Measurements from ENCODE around the gene FAM107A.

- RRBS, result 71% methylated on average over 3 of the region's 15 CpGs
These were observed 46.4 kb downstream of the DNASE1L3 start for GRCh38 chr3:58164138-58165048.

DNA sequence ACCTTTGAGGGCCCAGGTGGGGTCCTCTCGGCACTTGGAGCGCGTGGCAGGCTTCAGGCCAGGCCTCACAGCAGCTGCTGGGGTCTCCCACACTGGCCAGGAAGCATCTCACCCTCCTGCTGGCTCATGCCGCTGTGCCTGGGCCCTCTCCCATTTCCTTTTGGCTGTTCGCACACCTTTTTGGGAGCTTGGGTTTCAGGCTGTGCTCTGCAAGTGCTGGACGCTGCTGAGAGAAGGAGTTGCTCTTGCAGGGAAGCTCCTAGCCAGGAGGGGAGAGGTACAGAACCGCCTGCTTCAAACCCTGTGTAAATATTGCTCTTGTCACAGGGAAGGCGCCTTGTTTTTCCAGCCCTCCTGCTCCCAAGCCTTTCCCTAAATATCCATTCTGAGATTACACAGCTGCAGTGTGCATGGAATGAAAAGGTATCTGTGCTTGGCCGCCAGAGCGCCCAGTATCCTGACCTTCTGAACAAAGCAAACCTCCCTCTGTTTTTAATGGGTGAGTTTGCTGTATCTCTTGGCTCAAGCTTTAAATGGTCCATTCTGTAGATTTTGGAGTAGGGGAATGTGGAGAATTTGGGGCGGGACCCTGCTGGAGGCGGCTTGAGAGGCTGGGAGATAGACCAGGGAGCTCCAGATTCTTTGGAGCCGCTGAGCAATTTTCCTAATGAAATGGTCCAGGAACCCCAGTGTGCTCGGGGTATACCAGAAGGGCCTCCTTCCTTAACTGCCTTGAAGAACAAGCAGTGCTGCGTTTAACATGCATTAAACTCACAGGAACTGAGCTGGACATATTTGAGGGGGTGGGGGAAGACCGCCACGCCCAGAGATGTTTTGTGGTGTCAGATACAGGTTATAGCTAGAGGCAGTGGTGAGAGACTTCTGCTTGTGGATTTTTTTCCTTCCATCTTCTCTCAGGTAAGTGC, 45.4 kb downstream of the DNASE1L3 start:
- RRBS, result no CpG with 5 or more reads among the region's 17 CpGs

DNA sequence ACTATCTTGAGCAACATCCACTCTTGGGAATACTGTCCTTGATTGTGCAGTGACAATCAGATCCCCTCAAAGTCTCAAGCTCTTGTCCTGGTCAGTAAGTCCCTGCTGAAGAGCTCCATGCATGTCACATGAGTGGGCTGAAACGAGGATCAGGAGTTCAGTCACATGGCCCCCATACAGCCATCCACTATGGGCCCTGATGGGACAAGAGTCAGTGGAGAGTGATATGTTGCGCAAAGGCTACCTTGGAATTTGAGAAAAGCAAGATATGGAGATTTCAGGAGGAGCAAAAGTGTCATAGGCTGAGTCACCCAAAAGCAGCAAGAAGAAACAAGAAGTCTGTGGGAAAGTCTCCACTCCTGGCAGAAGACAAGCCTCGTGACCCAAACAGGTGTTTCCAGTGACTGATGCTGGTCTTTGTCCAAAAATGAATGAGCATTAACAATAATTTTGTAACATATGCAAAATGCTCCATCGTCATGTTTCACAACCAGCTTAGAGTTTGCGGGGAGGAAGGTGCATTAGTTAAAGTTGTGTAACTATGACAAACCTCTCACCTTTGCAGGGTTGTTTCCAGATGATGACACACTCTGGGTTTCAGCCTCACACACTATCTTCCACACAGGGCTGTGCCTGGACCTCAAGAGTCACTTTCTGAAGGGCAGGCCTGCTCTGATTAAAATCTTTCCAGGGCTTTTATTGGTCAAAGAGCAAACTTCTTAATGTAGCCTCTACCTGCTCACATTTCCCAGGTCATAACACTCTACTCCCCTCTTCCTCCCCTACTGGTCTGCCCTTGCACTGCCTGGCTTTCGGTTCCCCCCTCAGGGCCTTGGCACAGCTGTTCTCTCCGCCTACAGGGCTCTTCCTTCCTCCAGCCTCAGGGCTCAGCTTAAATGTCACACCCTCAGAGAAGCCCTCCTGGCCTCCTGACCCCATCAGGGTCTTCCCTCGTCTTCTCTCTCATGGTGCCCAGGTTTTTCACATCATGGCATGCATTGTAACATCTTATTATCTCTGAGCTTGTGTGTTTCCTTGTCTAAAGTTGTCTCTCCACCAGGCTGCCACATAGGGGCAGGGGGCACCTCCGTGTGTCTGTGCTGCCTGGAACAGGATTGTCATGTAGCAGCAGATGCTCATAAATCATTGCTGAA, 4.0 kb upstream of the DNASE1L3 start:
- RRBS, result no CpG with 5 or more reads among the region's 9 CpGs

DNA sequence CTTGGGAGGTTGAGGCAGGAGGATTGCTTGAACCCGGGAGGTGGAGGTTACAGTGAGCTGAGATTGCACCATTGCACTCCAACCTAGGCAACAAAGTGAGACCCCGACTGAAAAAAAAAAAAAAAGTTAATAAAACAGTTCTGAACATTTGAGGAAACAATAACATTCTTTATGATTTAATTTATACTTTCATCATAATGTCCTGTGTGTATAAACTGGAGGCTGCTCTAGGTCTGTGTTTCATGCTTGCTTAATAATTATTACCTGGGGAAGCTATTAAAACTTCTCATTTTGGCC, 28.0 kb downstream of the PXK start:
- RRBS, result no CpG with 5 or more reads among the region's 2 CpGs

DNA sequence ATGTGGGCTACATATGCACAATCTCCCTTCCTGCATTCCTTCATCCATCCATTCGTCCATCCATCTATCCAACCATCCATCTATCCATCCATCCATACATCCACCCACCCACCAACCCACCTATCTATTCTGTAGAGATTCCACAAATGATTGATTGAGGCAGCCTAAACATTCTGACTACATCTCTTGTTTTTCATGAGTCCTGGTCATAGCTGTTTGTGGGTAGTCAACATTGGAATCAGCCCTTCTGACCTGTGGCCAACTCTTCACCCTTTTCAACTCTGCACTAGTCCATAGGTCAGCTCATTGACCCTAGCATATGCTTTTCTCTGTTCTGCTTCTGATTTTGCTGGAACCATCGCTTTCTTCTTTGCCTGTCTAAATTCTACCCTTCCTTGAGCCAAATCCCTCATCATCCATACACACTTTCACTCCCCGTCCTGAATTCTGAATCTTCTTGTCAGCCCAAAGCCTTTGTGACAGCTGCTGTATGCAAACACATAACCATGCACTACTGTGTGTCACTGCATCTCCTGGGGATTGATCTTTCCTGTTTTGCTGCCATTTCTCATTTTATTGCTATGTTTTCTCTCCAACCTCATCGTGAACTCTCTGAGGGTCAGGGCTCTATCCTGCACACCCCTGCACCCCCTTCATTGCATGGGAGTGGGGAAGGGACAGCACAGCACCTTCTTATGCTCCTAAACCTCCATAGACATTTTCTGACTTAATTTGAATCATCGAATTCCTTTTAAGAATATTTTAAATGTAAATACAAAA, 16.8 kb upstream of the KCTD6 start:
- RRBS, result no CpG with 5 or more reads among the region's 5 CpGs

DNA sequence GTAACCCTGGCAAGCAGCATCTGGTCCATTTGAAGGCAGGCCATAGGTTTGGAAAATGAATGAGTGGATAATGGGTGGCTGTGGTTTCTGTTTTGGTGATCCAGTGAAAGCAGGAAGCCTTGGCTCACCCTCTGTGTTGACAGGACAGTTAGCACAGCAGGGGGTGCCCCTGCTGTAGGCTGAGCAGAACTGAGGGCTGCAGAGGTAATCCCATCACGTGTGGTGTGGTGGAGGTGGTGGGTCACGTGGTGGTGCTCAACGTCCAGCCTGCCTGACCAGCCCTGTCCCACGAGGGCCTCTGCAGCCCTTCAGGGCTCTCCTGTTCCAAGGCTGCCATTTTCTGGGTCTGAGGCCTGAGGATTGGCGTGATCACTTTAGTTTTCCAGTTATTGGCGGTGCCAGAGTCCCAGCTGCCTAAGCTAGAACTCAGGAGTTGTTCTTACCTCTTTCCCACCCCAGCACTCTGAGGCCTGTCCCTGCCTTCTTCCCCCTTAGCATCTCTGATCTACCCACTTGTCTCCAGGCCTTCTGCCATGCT, 15.9 kb downstream of the ACOX2 start:
- RRBS, result no CpG with 5 or more reads among the region's 6 CpGs

GRCh38 chr3:58577136-58578177, at the start of gene FAM107A:
Gene FAM107A (minus strand): TSS chr3:58577391.
- RRBS, result 76% methylated on average over 1 of the region's 24 CpGs

- RRBS, result no CpG with 5 or more reads among the region's 5 CpGs
These were observed 4.7 kb upstream of the FAM3D start for GRCh38 chr3:58671226-58671689.

DNA sequence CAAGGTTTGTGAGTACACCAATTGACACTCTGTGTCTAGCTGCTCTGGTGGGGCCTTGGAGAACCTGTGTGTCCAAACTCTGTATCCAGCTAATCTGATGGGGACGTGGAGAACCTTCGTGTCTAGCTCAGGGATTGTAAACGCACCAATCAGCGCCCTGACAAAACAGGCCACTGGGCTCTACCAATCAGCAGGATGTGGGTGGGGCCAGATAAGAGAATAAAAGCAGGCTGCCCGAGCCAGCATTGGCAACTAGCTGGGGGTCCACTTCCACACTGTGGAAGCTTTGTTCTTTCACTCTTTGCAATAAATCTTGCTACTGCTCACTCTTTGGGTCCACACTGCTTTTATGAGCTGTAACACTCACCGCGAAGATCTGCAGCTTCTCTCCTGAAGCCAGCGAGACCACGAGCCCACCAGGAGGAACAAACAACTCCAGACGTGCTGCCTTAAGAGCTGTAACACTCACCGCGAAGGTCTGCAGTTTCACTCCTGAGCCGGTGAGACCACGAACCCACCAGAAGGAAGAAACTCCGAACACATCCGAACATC, 1.7 kb upstream of the CFAP20DC start:
- RRBS, result no CpG with 5 or more reads among the region's 16 CpGs

GRCh38 chr3:59368452-59368870, 318.6 kb upstream of the CFAP20DC start:
- RRBS, result no CpG with 5 or more reads among the region's 5 CpGs

DNA sequence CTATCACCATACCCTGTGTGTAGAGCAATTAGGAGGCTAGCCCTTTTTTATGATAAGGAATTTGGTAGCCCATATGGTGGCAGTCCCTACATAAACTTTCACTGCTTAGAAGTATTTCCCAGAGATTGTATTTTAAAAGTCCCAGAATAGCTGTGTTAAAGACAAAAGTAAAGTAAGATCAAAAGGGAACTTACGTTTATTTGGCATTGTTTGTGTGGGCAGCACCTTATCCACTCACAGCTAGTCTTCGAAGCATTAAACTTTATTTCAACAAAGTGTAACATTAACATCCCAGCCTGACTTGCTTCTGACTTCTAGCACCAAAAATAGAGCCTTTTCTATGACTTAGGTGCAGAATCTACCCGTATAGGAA, 960.5 kb upstream of the CFAP20DC start:
- RRBS, result no CpG with 5 or more reads among the region's 3 CpGs

DNA sequence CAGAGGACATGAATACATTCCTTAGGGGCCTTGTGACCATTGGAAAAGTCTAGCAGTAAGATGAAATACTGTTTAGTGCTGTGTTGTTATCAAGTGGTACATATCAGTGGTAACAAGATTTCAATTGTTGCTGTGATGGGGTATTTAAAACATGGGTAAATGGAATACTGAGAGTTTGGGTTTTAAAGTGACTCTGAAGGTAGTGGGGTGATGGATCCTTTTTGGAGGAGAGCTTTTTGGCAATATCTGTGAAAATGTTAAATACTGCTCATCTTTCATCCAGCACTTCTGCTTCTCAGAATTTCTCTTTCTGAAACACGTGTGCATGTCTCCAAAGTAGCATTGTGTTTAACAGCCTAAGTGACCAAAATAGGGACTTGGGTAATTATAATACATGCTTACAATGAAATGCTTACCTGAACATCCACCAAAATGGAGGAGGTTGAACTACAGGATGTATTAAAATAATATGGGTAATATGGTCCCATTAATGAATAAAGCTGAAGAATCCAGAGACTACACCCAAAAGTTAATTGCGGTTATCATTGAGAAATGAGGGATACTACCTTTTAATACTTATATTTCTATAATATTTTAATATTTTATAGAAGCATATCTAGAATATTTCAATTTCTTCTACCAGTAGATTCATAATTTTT, 195.4 kb downstream of the PTPRG start:
- RRBS, result no CpG with 5 or more reads among the region's 2 CpGs

- RRBS, result no CpG with 5 or more reads among the region's 3 CpGs
These were observed 243.9 kb downstream of the PTPRG start for GRCh38 chr3:61805153-61805848.

GRCh38 chr3:61847748-61848531, 286.6 kb downstream of the PTPRG start:
- RRBS, result no CpG with 5 or more reads among the region's 7 CpGs

DNA sequence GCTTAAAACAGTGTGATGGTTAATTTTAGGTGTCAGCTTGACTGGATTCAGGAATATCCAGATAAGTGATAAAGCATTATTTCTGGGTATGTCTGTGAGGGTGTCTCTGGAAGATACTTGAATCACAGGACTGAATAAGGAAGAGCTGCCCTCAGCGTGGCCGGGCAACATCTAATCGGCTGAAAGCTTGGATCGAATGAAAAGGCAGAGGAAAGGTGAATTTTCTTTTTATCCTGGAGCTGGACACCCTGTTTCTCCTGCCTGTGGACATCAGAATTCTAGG, 131.9 kb upstream of the SYNPR start:
- RRBS, result no CpG with 5 or more reads among the region's 4 CpGs

DNA sequence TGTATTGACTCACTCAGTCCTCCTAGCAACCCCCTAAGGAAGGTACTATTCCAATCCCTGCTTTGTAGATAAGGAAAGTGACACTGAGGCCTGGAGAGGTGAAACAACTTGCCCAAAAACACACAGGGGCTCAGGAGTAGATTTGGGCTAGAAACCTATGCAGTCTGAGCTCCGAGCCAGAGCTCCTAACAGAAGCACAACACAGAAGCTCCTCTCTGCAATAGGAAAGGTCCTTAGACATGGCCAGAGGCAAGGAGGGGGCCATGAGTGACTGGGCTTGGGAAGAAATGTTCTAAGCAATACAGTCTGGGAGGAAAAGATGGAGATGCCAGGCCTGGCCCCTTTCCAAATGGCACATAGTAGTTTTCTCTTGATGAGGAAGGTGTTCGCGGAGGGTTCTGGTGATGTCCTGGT, 188.4 kb upstream of the PRICKLE2 start:
- RRBS, result no CpG with 5 or more reads among the region's 3 CpGs

DNA sequence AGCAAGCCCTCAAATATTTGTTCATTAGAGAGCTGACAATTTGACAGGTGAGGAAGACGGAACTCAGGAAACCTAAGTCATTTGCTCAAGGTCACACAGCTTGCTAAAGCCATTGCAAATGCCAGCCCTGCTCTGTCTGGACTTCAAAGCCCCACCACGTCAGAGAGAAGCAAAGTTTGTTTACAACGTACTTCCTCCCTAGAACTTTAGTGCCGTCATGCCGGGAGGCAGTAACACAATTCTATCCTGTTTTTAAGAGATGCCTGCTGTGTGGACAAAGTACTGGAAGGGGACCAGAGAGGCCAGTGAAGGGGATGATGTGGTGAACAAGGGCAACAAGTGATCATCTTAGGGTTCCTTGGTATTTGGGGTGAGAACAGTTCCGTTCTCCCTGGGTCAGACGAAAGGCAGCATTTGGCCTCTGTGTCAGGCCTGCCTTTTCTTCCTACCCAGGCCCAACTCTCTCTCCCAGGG, 216.7 kb upstream of the PRICKLE2 start:
- RRBS, result no CpG with 5 or more reads among the region's 7 CpGs

DNA sequence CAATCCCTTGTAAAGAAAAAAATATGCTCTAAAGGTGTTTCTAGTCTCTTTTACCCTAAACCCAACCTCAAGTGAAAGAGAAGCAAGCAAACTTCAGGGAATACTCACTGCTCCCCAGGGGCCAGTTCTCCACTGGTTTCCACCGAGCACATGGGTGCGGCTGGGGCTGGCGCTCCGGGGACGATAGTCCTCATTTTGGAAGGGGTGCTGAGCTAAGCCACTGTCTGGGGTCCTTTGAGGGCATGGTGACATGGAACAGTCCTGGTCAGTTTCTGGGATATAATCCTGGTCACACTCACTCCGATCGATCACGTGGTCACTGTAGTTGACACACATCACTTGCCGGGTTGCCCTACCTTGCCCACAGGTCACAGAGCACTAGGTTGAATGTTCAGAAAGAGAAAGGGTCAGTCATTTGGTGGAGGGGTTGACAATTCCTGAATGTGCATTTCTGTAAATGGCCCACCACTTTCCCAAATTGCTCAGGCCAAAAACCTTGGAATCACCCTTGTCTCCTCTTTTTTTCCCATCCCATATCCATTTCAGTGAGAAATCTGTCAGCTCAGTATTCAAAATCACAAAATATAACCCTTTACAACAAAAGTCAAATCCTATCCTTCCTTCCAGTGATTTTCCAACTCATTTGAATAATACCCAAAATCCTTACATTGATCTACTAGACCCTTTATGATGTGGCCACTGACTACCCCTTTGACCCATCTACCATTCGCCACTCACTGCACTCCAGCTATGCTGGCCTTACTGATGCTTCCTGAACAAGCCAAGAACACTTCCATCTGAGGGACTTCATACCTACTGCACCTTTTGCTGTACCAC, 85.7 kb downstream of the ADAMTS9 start:
- RRBS, result no CpG with 5 or more reads among the region's 10 CpGs

GRCh38 chr3:65020223-65020567, 332.4 kb upstream of the ADAMTS9 start:
- RRBS, result no CpG with 5 or more reads among the region's 2 CpGs

DNA sequence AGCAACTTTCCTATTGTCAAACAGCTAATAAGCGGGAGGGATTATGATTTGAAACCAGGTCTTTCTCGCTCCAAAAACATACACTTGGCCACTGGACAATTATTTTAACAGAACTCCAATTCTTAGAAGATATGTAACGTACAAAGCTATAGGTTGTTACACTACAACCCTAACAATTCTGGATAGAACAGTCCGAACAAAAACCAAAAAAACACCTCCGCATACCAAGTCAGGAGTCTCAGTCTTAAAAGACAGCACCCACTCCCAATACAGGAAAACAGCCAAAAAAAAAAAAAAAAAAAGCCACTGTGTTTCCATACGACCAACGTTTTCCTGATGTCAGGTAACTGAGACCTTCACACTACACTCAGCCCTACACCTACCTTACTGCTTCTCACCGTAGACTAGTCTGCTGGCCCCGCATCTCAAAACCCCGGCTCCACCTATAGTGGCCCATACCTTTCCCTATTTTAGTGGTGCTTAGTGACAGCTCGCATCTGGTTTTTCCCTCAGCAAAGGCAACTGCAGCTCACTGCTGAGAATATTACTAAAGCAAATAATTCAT, 339.5 kb upstream of the ADAMTS9 start:
- RRBS, result no CpG with 5 or more reads among the region's 11 CpGs

Data from GM19240 (cell line).